OCI-LY7 (cell line): ENCODE results near the genes TRPM3, C9orf57 and NMRK1.

DNA sequence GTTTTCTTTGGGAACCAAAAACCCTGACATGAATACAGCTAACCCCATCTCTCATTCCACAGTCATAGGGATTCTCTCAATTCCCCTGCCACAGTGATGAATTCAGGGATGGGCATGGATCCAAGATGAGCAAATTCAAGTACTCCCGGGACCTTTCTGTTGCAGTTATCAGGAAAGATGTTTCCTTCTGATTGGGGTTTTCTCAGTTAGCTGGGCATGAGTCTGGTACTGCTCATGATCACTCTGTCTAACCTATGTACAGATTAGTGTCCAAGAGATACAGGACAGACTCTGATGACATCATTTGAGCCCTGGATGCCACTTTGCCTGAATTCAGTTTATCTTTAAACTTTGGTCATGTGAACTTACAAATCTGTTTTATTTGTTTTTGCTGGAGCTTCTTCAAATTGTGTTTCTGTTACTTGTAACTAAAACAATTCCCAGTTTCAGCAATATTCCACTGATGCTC is 257.7 kb upstream of the KLF9 start:
- PRO-cap, result no peak
- RAMPAGE, long total RNA, result no peak

GRCh38 chr9:71120600-71121870 is at the start of gene TRPM3:
TRPM3 (minus strand) TSS chr9:71121621.
- PRO-cap, result no peak
- RAMPAGE, long total RNA, result no peak

GRCh38 chr9:71746129-71746849 is 22.0 kb downstream of the CEMIP2 start:
- PRO-cap, result no peak
- RAMPAGE, long total RNA, result no peak

DNA sequence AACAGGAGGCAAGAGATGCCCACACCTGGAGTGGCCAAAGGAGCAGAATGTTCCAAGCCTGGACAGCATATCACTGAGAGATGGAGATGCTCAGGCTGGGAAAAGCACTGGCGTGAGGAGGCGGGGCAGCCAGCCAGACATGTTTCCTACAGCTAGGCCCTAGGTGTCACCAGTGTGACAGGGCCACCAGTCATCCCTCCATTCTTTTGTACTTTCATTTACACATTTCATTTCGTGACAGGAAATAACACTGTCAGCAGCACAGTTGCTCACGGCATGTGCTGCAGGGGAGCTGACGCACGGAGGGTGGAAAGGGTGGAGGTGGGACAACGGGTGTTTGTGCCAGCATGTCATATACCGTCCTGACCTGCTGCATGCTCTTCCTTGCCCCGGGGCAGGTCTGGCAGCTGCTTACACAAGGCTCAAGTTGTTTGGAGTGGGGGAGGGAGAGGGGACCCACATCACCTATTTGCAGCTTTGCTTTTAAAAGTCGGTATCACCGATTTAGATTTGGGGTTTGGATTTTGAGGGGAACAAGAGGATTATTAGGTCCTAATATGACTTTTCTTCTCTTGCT is 14.9 kb upstream of the CEMIP2 start:
- PRO-cap, result unidirectional peak, minus-strand start at position 402 of the sequence
- RAMPAGE, long total RNA, result no peak

- PRO-cap, result no peak
- RAMPAGE, long total RNA, result no peak
Observed at GRCh38 chr9:72060492-72060863, at the start of gene C9orf57. C9orf57 (minus strand) TSS chr9:72060613.

DNA sequence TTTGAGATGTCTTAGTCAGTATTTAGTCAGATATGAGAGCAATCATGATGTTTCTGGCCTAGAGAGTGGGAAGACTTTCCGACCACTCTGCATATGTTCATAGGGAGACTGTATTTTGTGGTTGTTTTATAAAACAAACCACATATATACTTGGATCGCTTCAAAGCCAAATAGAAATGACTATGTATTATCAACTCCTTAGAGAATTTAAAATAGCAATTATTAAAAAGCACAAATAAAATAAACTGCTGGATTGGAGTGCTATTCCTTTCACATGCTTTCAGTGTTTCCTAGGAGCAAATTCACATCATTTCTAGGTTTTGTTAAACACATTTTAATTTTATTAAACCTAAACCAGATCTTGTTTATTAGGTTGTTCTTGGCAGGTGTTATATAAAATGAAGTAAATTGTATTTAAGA is 15.6 kb downstream of the ZFAND5 start:
- PRO-cap, result no peak
- RAMPAGE, long total RNA, result no peak

DNA sequence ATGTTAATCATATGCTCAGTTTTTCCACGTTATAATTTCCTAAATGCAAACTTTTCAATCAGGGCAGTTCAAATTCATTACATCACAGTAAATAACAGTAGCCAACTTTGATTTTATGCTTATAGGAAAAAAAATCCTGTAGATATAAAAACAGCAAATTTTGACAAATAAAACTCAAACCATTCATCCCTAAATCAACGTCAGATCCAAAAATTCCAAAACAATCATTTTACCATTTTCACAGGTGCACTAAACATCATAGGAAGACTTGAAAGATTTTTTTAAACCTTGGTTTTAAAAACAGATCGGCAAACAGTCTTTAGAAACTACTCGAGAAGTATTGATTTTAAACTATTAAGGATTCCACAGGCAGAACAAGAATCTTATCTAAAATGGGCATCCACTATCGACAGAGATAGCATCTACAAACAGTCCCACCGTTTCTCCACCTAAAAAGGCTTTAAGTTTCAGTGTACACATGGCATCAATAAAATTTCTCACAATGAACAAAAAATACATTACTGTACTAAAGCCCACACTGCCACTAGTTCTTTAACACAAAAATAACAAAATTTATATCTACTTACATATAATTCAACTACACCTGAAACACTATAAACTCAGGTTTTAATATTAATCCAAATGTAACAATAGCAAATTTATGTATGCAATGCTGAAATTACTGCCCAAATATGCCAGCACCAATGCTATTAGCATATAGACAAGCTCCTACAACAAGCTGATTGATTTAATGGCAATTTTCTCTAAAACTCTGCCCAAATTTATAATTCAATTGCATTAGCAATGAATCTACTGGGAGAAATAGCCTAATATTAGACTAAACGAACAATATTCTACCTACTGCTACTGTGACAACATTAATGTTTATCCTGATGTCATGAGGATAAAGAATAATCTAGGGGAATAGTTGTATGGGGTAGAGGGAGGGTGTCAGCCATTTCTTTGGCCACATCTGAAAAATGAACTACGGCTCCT is 7.3 kb downstream of the ZFAND5 start:
- PRO-cap, result no peak
- RAMPAGE, long total RNA, result no peak

DNA sequence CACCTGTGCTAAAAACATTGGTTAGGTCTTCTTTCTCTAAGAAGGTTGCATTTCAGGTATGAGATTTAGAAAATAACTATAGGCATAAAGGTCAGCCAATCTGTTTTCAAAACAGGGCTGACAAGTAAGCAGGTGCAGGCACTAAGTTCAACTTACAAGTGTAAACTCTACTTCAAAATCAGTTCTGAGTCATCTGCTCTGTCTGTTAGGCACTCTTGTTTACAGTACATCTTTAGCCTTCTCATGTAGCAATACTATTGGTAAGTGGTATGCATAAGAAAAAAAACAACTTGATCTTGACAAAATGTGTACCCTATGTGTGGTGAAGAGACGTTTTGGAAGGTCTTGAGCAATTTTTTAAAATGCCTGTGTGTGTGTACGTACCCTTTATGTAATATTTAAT is 31.5 kb upstream of the ZFAND5 start:
- PRO-cap, result no peak
- RAMPAGE, long total RNA, result no peak

DNA sequence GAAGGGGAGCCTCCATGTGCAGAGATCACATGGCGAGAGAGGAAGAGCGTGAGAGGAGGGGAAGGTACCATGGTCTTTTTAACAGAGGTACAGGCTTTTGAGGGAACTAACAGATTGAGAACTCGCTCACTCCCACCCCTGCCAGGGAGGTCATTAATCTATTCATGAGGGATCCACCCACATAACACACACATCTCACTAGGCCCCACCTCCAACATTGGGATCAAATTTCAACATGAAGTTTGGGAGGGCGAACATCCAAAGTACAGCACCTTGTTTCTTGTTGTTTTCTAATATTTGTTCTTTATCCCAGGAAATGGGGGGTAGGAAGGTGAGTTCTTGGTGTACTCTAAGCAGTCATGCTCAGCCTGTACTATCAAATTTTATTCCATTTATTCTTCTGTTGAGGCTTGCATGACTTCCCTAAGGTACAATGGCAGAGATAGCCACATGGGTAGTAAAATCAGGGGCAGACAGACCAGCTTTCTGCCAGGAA is 18.6 kb downstream of the TMC1 start:
- PRO-cap, result no peak
- RAMPAGE, long total RNA, result no peak

GRCh38 chr9:72586681-72587090 is 65.3 kb downstream of the TMC1 start:
- PRO-cap, result no peak
- RAMPAGE, long total RNA, result no peak

DNA sequence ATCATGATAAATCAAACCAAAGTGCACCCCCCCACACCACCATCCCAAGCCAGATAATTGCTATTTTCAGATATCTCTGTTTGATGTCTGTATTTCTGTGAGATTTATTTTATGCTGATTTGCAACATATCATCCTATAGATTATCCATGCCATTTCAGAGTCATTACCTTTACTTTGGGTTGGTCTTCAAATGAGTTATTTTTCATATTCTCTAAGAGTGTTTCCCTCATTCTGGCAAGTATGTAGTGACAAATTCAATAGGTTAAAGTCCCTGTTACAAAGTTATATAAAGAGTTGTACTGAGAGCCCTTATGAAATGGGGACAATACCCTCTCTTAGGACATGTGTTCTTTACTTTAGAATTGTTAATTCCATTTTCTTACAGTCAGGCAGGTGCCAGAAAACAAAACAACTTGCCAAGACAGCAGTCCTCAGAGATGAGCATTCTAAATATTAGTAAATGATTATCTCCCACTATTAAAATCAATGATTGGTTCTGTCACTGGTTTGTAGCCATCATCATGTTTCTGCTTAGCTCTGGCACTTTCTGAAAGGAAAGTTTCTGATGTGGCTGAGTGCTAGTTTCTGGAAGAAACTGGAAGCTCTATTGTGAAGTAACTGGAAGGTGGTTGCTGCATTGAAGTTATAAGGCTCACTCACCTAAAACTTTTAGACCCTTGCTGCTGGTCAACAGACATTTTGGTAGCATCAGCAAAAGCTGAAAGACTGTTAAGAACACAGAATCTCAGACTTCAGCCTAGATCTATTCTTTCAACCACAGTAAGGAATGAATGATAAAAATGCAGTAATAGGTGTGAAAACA is 5.9 kb downstream of the ALDH1A1 start:
- PRO-cap, result no peak
- RAMPAGE, long total RNA, result no peak

- PRO-cap, result no peak
- RAMPAGE, long total RNA, result no peak
Observed at GRCh38 chr9:73167077-73167902, 15.6 kb downstream of the ANXA1 start.

- PRO-cap, result no peak
- RAMPAGE, long total RNA, result no peak
Observed at GRCh38 chr9:73549855-73550467, 398.3 kb downstream of the ANXA1 start.

DNA sequence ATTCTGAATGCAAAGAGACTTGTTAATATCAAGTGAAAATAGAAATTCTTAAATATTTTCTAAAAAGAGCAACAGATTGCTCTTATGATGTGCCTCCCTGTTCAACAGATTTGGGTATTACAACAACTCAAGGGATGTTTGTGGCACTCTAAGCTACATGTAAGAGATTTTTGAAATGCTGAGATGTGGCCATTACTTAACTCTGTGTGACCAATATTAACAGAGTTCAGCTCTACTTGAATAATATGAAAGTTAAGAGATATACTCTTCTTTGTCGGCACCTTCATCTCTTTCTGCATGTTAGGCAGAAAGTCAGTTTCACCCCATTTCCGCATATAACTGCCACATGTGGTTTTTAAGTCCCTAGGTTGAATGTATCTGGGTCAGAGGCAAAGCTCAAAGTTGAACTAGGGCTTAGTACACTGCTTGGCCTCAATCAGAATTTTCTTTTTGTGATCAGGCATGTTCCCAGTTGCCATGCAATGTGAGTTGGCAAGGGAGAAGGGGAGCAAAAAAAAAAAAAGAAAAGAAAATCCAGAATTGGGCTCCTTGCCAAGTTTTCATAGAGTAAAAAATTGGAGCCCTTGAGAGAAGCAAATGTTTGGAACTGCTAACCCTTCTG is 251.3 kb upstream of the RORB start:
- PRO-cap, result no peak
- RAMPAGE, long total RNA, result no peak

DNA sequence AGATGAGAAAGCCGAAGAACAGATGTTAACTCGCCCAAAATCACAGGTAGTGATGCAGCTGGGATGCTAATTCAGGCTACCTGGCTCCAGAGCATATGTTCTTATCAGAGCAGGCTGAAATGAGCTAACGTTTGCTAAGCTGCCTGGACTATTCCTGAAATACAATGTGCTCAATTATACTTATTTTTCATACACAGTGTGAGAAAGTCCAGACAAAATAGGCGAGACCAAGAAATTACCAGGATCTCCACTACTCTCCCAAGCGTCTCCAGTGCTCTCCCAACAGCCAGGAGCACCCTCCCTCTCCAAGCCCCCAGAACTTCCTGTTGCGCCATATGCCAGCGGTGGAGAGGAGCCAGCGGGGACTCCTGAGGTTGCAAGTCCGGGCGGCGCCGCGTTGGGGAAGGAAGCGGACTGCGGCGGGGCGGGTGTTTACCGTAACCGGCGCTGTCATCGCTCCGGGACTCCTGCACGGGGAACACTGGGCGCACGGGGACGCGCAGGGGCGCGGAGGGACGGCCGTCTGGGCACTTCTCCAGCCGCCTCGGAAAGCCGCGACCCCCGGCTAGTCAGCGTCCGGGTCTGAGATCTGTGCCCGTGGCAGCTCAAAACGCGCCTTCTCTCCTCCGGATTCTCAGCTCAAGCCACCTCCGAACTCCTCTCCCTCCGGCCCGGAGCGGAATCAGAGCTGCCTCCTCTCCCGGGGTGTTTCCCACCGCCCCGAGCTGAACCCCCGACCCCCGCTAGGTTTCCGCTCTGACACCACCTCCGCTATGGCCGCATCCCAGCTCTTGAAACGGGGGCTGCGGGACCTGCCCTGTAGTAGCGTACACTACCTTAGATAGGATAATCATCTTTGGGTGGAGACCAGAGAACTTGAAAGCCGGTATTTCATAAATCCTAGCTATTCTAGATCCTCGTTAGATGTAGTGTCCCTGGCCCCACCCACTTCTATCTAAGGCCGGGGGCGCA is 640 bp downstream of the TRPM6 start:
- PRO-cap, result no peak
- RAMPAGE, long total RNA, result no peak

DNA sequence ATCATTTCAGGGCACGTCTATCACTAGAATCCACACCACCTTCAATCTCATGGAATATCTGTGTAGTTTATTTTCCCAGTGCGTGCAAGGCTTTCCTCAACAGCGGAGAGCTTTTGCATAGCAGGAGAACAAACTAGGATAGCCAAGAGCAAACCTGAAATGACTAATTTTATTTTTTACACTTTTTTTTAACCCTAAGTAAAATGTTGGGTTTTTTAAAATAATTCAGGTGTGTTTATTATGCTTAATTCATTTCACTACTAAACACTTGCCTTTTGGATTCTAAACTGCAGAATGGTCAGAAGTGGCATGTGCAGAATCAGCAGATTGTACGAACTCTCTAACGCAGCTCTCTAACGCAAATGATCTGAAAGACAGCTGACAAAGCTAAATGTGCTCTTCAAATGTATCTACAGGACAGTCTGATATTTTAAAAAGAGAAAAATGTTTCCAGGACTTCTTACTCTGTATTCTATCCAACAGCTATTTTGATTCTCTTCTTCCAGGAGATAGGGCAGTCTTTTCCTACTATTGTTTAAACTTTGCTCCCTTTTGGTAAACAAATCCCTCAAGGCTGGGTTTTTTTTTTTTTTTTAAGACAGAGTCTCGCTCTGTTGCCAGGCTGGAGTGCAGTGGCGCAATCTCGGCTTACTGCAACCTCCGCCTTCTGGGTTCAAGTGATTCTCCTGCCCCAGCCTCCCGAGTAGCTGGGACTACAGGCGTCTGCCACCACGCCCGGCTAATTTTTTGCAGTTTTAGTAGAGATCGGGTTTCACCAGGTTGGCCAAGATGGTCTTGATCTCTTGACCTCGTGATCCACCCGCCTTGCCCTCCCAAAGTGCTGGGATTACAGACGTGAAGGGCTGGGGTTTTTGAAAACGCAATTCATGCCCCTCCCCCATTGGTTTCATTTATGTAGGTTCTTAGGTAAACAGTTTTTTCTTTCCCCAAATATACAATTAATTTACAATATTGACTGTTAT is 1.3 kb downstream of the NMRK1 start:
- PRO-cap, result no peak
- RAMPAGE, long total RNA, result no peak

DNA sequence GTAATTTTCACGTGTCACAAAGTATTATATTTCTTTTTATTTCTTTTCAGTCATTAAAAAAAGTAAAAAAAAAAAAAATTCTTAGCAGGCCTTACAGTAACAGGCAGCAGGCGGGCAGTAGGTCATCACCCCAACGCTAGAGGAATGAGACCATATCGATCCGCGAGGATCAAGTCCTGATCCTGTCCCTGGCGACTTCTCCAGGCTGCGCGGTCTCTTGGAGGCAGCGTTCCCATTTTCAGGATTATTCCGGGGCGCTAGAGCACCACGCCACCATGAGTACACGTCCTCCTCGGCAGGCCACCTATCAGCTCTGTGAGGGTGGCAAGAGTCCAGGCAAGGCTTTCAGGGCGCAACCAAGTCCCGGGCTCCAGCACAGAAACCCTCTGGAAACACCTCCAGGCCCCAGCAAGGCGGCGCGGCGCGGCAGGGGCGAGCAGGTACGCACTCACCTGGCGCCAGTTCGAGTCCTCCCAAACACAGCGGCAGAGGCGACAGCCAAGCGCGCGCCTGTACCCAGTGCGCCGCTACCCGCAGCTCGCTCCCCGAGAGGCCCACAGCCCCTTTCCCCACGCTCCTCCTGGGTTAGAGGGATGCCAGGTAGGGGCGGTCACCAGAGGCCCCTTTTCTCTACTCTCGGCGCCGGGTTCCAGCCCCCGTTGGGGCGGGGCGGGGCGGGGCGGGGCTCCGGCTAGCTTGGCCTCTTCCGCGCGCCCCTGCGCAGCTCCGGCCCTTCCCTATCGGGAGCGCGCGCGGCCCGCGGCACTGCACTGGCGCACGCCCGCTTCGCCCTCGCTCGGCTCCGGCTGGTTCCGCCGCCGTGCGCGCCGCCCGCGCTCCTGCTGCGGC is at the start of gene NMRK1:
TSS of gene NMRK1 (minus strand) at position 600 of the 849 bp plus-strand sequence.
- PRO-cap, result bidirectional peak, plus-strand start at position 461 of the sequence, minus-strand start at position 317 of the sequence; bidirectional peak, plus-strand start outside the sequence, minus-strand start at position 661 of the sequence
- RAMPAGE, long total RNA, result no peak

- PRO-cap, result no peak
- RAMPAGE, long total RNA, result no peak
Observed at GRCh38 chr9:76071443-76072172, 181.1 kb downstream of the PCSK5 start.

DNA sequence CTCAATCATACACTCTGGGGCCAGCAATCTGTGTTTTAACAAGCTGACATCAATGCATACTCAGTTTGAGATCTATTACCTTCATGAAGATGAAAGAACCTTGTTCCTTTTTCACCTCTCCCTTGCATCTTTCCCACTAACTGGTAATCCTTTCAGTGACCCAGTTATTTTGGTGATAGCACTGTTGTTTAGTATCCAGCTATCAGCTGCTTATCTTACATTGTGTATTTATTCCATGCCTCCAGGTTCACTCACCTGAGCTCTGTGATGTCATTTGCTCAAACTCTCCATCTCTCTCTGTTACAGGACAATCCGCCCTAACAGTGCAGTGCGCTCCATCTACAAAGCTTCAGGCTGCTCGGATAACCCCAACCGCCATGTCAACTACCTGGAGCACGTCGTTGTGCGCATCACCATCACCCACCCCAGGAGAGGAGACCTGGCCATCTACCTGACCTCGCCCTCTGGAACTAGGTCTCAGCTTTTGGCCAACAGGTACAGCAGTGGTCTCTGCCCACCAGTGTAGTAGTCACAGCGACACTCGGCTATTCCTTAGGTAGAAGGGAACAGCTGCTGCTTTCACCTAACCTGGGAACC is 235.5 kb downstream of the RFK start:
- PRO-cap, result no peak
- RAMPAGE, long total RNA, result no peak

DNA sequence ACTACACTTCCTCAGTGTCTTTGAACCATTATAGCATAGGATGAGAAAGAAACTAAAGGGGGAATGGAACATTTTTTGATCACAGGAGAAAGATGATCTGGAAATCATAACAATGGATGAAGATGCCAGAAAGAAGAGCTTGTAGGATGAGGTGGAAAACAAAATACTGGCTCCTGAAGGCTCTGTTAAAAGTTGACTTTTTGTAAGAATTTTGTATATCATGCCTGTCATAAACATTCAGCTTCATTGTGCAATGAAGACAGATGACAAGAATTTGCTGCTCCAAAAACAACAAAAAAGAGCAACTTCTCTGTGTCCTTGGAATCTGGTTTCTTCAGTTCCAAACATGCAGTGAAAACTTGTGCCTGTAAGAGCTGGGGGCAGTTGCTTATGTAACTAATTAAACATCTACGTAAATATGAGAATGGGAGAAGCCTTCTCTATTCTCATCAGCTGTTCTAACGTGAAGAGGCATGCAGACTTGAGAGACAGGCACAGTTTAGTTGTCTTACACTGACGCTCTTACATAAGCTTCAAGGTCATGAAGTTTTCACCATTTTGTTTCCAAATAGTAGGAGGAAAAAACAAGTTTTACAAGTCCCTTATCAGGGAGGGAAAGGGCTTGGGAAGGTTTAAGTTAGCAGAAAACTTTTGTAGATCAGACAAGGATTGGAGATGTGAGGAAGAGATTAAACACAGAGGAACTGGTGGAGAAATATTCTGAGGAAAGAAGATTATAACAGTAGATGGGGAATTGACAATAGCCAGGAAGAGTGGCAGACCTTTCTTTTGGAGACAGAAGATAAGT is 170.5 kb downstream of the RFK start:
- PRO-cap, result no peak
- RAMPAGE, long total RNA, result no peak